Diencephalon (tissue), 2 donors: Measurements from ENCODE around the genes BTBD10 and PIK3C2A.

DNA sequence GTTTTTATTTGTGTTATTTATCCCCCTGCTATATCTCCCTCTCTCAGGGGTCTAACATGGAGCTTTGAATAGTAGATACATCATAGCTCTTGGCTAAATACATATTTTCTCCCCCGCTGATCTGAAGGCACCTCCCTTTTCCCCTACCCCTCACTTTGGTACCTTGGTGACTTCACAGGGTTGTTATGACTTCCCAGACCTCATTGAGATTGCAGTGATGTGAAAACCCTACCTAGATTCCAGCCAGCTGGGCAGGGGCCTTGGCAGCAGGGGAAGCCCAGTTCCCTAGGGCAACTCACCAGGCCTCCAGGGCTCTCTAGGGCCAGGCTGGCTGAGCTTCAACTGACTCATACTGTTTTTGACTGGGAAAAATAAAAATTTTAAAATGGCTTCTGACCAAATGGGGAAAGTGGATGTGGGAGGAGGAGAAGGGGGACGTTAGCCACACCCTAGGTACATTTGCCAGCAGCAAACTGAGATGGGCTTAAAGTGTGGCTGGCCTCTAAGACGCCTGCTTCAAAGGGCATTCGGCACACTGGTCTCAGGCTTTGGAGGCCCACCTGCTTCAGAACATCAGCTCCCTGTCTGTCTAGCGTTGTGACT, 38.9 kb downstream of the BMAL1 start:
- RAMPAGE, long total RNA = no peak

DNA sequence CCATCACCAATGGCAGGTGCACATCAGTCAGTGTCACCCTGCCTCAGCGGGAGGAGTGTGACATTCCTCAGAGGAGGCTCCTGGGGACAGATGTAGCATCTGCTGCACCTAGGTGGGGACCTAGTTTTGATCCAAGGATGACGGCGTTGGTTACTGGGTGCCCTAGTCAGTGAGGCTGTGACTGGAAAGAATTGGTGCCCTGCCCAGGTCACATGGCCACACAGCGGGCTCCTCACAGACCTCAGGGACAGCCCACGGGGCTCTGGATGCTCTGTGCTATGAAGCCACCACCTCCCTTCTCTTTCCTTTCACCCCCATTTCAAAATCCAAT, 80.2 kb downstream of the BMAL1 start:
- RAMPAGE, long total RNA = no peak

- RAMPAGE, long total RNA = no peak
Measured at GRCh38 chr11:13391127-13391513, 71.9 kb downstream of the BTBD10 start.

DNA sequence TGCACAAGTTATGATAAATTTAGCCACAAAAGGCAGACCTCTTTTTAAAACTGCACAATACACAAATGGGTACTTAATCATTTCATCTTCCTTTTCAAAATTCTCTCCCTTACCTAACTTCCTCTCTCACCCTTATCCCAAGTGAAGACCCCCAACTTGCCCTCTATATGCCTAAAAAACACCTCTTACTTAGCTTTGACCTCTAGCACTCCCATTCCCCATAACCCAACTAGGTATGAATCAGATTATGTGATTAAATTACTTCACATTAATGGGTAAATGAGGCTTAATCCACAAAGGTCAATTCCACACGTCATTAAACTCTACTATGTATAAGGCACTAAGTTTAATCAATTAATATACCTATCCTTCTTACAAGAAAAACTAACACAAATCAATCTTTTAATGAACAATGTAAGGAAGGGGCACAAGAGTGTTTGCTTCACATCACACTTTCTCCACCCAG, 2.8 kb downstream of the BTBD10 start:
- RAMPAGE, long total RNA = no peak

- RAMPAGE, long total RNA = start-site peak on the minus strand at chr11:13463172-13463276, 2,004 and 1,364 reads in 2 replicates
Measured at GRCh38 chr11:13462643-13463551, at the start of gene BTBD10. TSS of gene BTBD10 (minus strand) at chr11:13463222.

DNA sequence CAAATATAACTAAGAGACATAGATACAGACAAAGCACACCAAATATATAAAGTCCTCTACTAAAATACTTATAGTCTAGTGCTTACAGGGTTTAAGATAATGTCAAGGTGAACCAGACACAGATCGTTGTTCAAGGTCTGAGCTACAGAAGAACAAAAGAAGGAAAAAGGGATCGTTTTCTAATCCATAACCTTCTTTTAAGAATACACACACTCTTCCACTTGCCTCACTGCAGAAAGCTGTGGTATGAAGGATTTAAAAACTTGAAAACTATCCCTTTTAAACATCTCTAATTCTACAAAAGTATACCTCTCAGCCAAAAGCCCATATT, 13.6 kb downstream of the RRAS2 start:
- RAMPAGE, long total RNA = no peak

GRCh38 chr11:14422240-14422880, 63.4 kb upstream of the RRAS2 start:
- RAMPAGE, long total RNA = no peak

DNA sequence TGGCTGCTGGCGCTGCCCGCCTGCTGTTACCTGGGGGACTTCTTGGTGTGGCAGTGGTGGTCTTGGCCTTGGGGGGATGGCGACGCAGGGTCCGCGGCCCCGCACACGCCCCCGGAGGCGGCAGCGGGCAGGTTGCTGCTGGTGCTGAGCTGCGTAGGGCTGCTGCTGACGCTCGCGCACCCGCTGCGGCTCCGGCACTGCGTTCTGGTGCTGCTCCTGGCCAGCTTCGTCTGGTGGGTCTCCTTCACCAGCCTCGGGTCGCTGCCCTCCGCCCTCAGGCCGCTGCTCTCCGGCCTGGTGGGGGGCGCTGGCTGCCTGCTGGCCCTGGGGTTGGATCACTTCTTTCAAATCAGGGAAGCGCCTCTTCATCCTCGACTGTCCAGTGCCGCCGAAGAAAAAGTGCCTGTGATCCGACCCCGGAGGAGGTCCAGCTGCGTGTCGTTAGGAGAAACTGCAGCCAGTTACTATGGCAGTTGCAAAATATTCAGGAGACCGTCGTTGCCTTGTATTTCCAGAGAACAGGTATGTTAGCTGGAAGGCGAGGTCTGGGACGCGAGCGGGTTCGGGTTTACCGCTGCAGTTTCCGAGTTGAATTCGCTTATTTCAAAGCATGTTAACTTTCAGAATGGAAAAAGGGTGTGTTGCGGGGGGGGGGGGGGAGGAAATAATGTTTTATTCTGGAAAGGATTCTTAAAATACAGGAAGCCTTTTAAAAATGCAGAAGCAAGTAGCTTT, 1.1 kb downstream of the PDE3B start:
- RAMPAGE, long total RNA = no peak

DNA sequence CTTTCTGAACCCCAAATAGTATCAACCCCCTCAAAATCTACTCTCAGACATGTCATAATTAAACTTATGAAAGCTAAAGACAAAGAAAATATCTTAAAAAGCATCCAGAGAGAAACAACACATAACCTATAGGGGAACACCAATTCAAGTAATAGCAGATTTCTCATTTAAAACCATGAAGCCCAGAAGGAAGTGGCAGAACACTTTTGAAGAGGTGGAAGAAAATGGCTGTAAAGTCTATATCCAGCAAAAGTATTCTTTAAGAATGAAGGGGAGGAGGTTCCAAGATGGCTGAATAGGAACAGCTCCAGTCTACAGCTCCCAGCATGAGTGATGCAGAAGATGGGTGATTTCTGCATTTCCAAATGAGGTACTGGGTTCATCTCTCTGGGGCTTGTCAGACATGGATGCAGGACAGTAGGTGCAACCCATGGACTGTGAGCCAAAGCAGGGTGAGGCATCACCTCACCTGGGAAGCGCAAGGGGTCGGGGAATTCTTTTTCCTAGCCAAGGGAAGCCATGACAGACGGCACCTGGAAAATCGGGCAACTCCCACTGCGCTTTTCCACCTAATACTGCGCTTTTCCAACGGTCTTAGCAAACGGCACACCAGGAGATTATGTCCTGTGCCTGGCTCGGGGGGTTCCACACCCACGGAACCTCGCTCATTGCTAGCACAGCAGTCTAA, 114.5 kb downstream of the CYP2R1 start:
- RAMPAGE, long total RNA = no peak

DNA sequence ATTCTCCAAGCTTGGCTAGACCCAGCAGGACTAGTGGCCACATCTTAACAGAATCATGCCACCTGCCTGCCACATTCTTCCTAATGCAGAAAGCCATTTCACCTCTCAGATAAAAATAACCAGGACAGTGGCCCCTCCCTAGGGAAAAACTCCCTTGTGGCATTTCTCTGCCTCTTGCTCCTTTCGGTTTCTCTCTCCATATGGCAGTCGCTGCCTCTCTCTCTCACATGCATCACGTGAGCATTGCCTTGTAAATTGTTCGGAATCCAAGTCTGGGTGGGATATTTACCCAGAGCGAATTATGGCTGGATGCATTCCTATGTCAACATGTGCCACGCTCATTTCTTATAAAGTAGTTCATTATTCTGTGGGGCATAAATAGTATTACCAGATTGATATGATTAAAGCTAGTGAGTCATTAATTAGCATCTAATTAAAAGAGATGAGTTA, 392.8 kb downstream of the INSC start:
- RAMPAGE, long total RNA = no peak

DNA sequence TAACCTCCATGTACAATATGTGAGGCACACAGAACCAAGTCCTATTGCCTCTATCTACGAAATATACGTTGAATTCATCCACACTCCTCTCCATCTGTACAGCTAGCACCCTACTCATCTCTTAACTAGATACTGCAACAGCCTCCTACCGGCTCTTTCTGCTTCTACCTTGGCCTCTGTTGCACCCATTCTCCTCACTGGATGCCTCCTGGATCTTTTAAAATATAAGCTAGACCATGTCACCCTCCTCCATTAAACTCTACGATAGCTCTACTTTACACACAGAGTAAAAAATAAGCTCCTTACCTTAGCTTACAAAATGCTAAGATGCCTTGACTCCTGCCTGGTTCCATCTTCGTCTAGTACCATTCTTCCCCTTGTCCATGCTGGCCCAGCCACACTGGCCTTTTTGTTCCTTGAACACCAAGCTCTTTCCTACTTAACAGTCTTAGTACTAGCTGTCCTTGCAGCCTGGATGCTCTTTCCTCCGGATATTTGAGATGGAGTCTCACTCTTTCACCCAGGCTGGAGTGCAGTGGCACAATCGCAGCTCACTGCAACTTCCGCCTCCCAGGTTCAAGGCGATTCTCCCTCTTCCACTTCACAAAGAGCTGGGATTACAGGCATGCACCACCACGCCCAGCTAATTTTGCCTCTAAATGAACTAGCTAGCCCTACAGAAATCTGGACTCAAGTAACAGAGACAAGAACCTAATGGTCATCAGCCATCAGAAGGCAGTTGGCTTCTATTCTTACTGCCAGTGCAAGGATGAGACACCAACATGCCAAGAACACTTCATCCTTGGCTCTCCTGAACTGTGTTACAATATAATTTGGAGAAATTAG, 135.9 kb downstream of the PLEKHA7 start:
- RAMPAGE, long total RNA = no peak

- RAMPAGE, long total RNA = no peak
Measured at GRCh38 chr11:16974787-16975325, 39.4 kb downstream of the PLEKHA7 start.

DNA sequence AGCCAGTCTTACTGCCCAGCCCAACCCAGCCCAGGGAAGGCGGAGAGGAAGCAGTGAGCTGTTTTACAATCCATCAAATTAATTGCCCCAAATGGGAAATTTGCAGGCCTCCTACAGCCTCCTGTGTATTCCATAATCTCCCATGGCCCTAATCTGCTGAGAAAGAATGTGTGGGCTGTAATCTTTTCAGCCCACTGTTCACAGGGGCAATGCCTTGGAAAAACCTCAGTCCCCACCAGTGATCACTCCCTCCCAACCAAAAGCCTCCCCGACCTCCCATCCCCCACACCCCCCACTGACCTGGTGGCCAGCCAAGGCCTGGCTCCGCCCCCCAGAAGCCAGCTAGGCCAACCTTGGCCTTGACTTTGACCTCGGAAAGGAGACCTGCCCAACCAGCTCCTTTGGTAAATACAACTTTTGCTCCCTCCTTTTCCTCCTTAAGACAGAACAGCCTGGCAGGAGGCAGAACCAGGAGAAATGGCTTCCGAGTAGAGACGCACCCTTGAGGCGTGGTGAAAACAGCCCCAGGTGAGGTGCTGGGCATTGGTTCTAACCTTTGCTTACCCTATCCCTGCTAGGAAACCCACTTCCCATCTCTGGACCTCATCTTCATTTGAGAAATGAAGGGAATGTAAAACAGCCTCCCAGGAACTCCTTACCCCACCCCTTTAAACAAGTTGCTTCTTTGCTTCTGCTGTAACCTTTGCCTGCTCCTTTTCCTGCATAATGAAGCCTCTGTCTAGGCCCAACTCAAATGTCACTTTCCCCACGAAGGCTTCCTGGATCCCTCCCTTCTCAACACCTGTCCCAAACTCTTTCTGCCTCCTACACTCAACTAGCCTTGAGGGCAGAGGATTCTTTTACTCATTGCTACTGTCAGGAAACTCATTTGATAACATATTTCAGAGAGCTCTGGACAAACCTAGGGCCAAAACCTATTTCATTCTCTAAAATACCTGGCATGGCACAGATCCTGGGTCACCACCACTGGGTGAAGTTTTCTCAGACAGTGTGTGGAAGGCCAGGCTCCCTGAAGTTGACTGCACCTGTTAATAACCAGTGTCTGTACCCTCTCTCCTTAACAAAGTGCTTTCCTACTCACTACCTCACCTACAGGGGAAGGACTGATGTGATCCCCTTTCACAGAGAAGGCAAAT, 26.9 kb downstream of the PLEKHA7 start:
- RAMPAGE, long total RNA = no peak

GRCh38 chr11:17077769-17078454, 445 bp upstream of the RPS13 start:
- RAMPAGE, long total RNA = start-site peak on the plus strand at chr11:17077836-17077915, 5 and 21 reads in 2 replicates

GRCh38 chr11:17207117-17208267, at the start of gene PIK3C2A:
TSS of gene PIK3C2A (minus strand) at chr11:17207986.
- RAMPAGE, long total RNA = no peak

DNA sequence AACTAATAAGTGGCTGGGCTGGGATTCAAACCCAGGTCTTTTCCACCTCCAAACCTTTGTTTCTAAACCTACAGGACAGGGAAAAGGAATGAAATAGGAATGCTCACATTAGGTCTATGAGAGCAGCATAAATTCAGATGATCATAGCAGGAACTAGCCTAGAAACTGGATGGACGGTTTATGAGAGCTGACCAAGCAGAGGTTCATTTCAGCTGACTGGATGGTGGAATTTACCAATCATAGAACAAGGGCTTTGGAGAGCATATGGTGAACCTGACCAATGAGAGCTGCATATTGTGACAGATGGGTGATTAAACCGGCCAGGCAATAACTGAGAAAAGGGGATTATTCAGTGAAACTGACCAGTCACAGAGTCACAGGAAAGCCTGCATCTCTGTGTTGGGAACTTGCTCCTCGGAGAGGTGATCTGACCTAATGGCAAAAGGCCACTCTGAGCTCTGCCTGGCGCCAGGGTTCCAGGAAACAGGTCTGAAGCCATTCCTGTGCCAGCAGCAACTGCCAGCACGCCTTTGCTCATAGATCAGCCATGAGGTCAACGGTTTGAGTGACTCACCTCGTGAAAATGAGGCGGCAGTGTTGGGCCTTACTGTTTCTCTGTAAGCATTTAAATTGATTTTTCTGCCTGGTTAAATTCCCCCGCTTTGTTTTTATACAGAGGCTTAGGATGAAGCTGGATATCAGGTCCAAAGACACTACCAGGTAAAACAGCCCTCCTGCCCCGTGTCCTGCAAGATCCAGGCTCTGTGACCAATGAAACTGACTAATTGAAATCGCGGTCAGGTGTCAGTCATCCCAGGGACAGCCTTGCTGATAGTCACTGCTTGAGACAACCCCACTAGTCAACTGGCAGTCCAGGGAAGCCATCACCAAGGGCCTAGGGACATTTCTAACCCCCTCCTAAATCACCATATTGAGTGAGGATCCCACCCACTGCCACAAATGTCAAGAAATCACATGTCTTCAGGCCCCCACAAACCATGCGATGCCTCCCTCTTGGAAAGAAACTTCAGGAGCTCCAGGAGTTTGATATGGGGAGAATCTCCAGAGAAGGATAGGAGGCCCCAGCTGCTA, 35.9 kb upstream of the MYOD1 start:
- RAMPAGE, long total RNA = no peak

GRCh38 chr11:17807067-17807372, 72.4 kb downstream of the KCNC1 start:
- RAMPAGE, long total RNA = no peak

- RAMPAGE, long total RNA = no peak
Measured at GRCh38 chr11:17985412-17985835, 27.4 kb downstream of the SERGEF start.

DNA sequence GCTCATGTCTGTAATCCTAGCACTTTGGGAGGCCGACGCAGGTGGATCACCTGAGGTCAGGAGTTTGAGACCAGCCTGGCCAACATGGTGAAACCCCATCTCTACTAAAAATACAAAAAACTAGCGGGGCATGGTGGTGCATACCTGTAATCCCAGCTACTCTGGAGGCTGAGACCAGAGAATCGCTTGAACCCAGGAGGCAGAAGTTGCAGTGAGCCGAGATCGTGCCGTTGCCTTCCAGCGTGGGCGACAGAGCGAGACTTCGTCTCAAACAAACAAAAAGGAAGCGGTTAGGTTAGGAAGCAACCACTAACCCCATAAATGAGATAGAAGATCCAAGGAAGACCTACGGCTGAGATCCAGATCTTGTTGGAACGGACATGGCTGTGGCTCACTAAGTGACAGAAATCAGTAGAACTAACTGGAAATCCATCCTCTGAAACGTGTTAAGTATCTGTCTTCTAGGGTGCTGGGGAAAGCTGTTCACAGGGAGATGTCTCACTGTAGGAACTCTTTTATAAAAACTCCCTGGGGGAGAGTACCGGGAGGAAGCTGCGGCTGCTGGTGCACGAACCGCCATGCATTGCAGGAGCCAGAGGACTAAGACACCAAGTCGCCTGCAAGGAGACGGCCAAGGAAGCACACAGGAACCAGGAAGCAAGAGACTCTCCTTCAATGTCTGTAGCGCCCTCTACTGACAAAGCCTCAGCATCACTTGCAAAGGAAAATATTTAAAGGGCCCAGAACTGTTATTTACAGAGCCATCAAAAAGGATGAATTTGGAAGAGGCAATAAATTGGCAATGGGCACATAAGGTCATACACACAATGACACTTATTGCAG, 16.8 kb upstream of the SPTY2D1 start:
- RAMPAGE, long total RNA = no peak

DNA sequence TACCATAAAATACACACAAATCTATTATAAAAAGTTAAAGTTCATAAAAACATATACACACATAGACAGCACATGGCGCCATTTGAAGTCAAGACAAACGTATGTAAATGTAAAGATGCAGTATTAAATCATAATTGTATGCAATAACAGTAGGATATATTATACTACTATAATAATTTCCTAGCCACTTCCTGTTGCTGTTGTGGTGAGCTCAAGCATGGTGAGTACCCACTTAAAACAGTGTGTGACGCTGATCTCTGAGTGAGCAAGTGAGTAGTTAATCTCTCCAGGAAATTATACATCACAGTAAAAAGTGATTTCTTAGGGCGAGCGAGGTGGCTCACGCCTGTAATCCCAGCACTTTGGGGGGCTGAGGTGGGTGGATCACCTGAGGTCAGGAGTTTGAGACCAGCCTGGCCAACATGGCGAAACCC, 26.4 kb upstream of the TMEM86A start:
- RAMPAGE, long total RNA = no peak